Prostate gland (tissue), 2 donors: ENCODE measurements around the gene BCAS3.

- PRO-cap, result unidirectional peak, minus-strand start at chr17:59381885
- RAMPAGE, long total RNA, 2 experiments, result no peak in any of the 2 experiments
Measured at GRCh38 chr17:59381574-59382395, 50.3 kb downstream of the YPEL2 start.

DNA sequence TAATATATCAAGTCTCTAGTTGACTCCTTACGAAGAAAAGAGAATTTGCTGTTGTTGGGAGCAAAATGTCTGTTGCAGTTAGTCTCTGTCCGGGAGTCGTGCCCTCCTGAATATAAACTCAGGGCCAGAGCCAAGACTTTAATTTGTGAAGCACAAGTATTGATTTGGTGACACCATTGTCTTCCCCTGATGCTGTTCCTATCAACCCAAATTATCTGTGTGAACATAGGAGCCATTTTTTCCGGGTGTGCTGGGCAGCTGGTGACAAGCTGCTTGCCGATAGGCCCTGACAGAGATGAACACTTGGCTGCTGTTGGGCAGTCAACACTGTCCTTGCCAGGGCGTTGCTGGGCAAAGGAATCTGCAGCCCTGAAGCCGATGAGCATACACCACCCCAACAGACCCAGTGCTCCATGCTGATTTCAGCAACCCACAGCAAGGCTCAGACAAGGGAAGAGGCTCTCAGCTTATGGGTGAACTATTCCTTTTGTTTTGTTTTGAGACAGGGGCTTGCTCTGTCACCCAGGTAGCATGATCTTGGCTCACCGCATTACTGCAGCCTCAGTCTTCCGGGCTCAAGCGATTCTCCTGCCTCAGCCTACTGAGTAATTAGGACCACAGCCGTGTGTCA, 105.4 kb downstream of the YPEL2 start:
- PRO-cap, result no peak
- RAMPAGE, long total RNA, 2 experiments, result no peak in any of the 2 experiments

GRCh38 chr17:59695434-59695828, 11.8 kb downstream of the PTRH2 start:
- PRO-cap, result no peak
- RAMPAGE, long total RNA, 2 experiments, result no peak in any of the 2 experiments

- PRO-cap, result unidirectional peak, minus-strand start at chr17:59840786
- RAMPAGE, long total RNA, 2 experiments, result no peak in any of the 2 experiments
Measured at GRCh38 chr17:59840561-59841585, 51.9 kb downstream of the TUBD1 start.

DNA sequence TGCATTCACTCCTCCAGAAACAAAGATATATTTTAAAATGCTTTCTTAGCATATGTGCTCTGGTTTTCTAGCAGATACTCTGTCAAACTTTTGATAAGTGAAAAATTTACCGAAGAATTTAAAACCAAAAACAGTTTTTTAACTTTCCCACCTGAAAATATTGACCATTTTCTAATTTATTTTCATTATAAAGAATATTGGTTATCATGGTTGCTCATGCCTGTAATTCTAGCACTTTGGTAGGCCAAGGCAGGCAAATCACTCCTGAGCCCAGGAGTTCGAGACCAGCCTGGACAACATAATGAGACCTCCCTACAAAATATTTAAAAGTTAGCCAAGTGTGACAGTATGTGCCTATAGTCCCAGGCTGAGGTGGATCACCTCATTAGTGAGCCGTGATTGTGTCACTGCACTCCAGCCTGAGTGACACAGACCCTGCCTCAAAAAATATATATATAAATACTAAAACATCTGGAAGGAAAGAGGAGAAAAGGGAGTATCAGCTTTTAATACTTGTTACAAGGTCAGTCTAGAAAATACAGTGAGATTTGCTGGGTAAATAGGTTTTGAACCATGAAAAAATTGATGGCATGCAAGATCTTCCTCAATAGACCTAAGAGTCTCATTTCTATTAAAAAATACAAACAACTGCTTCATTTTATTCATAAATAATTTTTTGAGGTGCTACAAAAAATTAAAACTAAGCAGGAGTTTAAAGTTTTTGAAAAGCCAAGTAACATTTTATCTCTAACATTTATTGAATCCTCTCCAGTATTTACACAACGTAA, 47.8 kb downstream of the TUBD1 start:
- PRO-cap, result no peak
- RAMPAGE, long total RNA, 2 experiments, result no peak in any of the 2 experiments

DNA sequence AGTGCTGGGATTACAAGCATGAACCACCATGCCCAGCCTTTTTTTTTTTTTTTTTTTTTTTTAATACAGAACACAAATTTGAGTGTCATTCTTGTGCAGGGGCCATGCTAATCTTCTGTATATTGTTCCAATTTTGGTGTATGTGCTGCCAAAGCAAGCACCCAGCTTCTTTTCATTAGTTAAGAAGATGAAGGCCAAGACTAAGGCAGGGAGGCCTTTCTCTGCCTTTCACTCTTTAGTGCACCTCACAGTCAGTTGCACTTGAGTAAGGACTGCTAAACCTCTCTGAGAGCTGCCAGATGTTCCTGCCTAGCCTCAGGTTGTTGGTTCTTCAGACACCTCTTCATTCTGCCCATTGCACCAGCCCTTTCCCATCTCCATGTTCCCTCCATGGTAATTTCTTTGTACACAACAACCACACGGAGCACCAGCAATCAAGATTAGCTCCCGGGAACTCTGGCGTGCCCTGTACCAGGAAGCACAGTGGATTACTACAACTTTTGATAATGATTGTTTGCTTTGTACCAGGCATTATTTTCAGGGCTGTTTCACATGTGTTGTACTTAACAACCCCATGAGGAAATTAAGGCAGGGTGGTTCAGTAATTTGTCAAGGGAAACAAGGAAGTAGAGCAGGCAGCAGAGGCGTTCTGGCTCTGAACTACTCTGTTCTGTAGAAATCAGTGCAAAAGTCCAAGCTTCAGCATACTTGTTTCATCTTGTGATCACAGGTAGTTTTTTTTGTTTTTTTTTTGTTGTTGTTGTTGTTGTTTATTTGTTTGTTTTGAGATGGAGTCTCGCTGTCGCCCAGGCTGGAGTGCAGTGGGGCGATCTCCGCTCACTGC, 45.1 kb downstream of the TUBD1 start:
- PRO-cap, result no peak
- RAMPAGE, long total RNA, 2 experiments, result no peak in any of the 2 experiments

DNA sequence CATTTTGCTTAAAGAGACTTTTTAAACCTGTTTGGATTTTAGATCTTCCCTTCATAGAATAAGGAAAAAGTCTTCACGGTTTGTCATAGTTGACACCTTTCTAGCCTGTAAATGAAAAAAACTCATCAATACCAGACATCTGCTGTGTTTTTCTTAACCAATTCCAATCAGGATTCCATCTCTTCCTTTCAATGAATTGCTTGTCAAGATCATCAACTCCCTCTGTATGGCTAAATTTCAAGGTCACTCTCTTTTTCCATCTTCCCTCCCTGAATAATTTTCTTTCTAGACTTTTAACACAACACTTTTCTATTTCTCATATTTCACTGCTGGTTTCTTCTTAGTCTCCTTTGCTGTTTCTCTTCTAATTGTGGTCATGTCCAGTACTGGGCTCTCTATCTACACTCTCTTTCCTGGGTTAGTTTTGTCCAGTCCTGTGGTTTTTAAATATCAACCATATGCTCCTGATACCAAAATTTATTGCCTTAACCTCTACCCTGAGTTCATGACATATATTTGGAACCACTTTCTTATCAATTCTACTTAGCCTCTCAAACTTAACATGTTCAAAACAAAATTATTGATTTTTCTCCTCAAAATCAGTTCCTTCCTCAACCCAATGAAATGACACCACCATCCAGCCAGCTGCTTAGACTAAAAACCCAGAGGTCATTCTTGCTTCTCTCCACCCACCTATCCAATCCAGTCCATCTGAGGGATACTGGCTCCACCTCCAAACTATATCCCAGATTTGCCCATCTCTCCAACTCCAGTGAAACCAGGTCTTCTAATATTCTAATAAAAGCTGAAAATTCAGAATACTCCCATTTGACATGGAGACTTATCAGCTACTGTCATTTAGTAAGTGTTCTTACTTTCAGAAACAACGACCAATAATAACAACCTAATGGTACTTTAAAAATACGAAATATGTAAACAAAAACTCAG, 5.7 kb downstream of the RNFT1 start:
- PRO-cap, result no peak
- RAMPAGE, long total RNA, 2 experiments, result no peak in any of the 2 experiments

DNA sequence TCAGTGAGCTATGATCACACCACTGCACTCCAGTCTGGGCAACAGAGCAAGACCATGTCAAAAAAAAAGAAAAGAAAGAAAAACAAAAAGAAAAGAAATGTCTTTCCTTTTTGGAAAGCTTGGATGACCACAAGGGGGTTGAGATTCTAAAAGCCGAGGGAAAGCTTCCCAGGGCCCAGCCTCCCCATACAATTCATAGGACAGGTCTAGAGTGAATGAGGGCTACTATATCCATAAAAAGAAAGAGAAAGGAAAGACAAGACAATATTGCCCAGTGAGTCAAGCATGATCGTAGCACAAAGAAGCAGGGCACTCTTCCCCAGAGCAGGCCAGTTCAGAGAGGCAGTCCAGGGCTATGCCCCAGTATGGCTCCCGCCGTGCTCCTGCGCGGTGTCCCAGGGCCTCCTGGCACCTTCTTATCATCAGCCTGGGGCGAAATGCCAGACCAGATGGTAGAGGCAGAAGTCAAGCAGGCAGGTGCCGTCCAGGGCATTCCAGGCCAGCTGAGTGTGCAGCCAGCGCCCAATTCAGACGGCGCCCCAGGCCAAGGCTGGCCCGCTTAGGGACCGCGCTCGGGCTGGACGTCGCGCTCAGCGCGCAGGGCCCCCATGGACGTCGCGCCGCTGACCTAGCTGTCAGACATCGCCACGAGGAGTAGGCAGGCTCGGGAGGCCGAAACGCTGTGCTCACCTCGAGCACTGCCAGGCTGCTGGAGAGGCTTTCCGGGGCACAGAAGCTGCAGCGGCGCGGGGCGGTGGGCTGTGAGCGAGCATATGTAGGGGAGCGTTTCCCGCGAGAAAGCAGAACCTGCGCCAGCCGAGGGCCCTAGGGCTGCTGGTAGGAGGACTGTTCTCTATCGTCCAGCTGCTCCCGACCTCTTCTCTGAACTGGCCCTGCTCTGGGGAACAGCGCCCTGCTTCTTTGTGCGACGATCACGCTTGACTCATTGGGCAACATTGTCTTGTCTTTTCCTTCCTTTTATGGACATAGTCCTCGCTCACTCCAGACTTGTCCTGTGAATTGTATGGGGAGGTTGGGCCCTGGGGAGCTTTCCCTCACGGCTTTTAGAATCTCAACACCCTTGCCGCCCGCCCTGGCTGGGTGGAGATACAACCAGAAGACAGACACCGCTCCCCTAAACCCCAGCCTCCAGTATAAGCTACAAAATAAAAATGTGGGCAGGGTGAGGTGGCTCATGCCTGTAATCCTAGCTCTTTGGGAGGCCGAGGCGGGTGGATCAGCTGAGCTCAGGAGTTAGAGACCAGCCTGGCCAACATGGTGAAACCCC, 8.6 kb upstream of the CA4 start:
- PRO-cap, result no peak
- RAMPAGE, long total RNA, 2 experiments, result no peak in any of the 2 experiments

GRCh38 chr17:60170155-60171116, 20.7 kb downstream of the CA4 start:
- PRO-cap, result no peak
- RAMPAGE, long total RNA, 2 experiments, result no peak in any of the 2 experiments

DNA sequence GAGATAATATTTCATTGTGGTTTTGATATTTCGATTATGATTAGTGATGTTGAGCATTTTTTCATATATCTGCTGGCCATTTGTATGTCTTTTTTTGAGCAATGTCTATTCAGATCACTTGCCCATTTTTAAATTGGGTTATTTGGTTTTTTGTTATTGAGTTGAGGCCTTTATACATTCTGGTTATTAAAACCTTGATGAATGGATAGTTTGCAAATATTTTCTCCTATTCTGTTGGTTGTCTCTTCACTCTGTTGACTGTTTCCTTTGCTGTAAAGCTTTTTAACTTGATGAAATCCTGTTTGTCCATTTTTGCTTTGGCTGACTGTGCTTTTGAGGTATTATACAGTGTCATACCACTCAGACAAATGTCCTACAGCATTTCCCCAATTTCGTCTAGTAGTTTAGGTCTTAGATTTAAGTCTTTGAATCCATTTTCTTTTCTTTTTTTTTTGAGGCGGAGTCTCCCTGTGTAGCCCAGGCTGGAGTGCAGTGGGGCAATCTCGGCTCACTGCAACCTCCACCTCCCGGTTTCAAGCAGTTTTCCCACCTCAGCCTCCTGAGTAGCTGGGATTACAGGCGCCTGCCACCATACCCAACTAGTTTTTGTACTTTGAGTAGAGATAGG, 97.1 kb downstream of the CA4 start:
- PRO-cap, result no peak
- RAMPAGE, long total RNA, 2 experiments, result no peak in any of the 2 experiments

DNA sequence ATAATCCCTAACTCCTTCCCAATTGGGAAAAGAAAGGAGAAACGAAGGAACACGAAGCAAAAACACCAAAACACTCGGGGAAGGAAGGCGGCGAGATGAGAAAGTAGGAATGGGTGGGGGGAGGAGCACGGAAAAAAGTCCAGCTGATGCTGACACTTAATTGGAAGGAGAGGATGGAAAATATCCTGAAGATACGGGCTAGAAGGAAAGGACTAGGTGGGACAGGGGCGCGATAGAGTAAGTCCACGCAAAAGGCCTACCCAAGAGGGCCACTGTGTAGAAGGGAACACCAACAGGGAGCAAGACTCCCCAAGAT, 811 bp downstream of the APPBP2 start:
- PRO-cap, result unidirectional peak, plus-strand start at position 188 of the sequence; unidirectional peak, plus-strand start at position 201 of the sequence
- RAMPAGE, long total RNA, 2 experiments, result no peak in any of the 2 experiments

DNA sequence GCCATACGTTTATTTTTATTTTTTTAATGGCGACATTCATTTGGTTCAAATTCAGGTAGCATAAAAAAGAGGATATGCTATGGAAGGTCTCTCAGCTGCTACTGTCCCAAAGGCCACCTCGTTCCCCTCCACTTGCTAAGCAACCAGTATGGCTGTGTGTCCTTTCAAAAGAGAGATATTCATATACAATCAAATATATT, 25.7 kb downstream of the PPM1D start:
- PRO-cap, result no peak
- RAMPAGE, long total RNA, 2 experiments, result no peak in any of the 2 experiments

DNA sequence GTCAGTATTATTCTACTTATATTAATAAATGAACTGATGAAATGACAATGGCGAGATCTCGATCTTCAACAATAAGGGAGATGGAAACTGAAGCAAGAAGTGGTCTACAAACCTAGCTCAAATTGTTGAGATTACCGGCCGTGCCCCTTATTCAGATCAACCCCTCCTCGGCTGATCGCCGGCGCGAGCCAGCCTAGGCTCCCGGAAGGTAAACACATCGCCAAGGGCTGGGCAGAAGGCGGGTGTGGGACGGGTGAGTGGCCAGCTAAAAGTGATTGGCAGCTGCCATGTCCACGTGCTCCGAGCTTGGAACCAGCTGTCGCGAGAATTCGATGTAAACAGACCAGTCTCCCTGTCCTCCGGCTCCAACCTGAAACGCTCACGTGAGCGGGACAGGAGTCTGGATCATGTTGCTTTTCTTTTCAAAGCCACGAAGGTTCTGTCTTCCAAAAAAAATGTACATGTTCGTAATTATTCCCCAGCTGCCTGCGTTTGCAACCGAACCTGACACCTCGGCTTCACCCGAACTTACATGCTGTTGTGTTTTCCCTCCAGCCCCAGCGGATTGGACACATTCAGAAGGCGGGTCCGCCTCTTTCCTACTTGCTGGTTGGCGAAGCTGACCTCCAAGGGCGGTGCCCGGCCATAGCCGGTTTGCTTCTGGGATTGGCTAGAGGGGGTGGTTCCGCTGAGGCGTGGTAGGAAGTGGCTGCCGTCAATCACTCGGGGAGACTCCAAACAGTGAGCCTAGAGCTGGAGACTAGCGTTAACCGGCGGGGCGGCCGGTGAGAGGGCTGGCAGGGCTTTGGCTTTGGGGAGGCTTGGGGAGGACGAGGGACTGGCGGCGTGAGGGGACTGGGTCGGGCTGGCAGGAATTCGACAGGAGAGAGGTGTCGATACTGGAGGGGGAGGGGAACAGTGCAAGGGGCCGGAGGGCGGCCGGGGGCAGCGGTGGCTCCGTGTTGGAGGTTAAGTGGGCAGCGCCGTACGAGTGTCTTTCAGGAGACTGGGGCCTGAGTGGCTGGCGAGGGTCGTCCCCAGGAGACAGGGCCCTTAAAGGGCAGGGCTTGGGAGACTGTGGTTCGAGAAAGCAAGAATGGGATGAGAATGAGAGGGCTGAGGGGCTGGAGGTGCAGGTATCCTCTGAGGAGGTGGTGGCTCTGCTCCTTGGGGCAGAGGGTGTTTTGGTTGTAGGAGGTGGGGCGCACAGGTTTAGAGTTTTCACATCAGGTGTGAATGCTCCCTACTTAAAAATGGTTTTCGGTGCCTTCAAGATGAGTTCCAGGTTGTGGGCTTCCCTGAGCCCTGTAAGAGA, at the start of gene BCAS3:
Gene BCAS3, plus strand, starts transcription at position 722 of the 1,315 bp plus-strand sequence.
- PRO-cap, result bidirectional peak, plus-strand start at position 346 of the sequence, minus-strand start at position 195 of the sequence; bidirectional peak, plus-strand start at position 766 of the sequence, minus-strand start at position 540 of the sequence
- RAMPAGE, long total RNA, 2 experiments, result start-site peak on the plus strand in 2 of 2 experiments, centred at positions 757 to 759 of the sequence, 44 to 132 reads per replicate

DNA sequence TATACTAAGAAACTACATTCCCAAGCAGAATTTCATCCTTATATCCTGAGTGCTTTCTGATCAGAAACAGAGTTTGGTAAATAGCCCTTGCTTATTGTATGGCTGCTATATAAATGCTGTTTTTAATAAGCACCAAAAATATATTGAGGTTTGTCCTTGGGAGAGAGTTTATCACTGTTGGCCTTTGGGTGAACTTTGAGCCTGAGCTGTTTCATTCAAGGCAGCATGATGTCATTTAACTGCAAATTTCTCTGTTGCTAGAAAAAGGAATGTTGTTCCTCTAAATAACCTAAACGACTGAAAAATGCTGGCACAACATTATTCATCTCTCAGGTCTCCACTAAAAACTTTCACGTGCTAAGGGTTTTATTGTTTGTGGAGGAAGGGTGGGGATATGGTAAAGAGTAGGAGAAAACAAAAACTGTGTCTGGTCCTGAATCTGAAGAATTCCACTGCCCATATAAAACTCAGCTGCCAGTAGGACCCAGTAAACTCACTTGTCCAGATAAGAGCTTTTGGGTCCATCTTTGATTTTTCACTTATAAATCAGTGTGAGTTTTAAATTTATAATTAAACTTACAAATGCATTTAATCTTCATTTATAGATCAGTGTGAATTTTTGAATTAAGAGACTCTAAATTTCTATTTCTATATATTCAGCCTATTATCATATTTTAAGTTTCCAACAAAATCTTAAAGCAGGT, 334.2 kb upstream of the TBX2 start:
- PRO-cap, result no peak
- RAMPAGE, long total RNA, 2 experiments, result no peak in any of the 2 experiments

DNA sequence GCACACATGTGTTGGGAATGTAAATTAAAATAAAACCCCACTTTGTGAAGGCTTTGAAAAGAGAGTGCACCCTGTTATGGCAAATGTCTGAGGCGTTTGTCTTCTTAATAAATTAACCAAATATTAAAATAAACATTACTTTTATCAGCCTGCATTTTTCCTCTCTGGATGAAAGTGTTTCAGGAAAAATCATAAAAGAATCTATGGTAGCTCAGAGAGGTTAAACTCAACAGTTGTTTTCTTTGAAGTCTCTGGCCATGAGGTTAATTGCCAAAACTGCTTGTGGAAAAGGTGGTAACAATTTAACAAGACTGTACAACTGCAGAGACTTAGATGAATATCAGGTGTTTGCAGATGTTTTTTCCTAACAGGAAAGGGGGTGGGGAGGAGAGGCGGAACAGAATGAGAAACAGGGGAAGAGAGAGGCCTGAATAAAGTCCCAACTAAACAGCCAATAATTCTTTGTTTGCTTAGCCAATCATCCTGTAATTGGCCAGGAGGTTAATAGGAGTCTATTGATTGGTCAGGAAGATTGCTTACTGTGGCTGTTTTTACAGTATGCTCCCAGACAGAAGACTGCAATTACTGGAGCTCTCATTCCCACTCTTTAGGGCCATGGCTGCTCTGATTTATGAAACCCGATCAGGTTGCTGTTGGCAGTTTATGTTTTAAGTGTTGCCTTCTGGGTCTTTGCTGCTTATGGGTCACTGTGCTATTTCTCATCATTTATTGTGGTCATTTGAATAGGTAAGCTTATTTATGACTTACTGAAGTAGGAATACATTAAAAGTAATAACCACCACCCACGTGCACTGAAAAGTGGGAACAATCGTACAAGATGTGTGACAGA, 249.8 kb upstream of the TBX2 start:
- PRO-cap, result unidirectional peak, plus-strand start at position 567 of the sequence
- RAMPAGE, long total RNA, 2 experiments, result no peak in any of the 2 experiments

GRCh38 chr17:61219289-61219900, 180.2 kb upstream of the TBX2 start:
- PRO-cap, result no peak
- RAMPAGE, long total RNA, 2 experiments, result no peak in any of the 2 experiments

- PRO-cap, result no peak
- RAMPAGE, long total RNA, 2 experiments, result no peak in any of the 2 experiments
Measured at GRCh38 chr17:61294779-61295249, 104.8 kb upstream of the TBX2 start.

DNA sequence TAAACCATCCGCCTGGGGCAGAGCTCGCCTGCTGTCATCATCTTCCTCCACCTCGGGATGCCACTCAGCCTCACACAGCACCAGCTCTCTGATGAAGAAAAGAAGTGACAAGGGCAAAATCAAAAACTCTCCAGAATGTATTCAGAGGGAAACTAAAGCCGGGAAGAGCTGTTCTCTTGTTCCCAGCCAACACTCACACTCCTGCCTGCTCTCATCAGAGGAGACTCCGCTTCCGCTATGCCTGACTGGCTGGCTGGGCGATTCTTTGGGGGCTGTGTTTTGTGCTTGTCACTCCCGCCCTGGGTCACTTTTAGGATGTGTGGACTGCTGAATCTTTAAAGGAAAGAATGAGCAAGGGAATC, 54.6 kb upstream of the TBX2 start:
- PRO-cap, result no peak
- RAMPAGE, long total RNA, 2 experiments, result no peak in any of the 2 experiments

GRCh38 chr17:61403211-61403799, 3.7 kb downstream of the TBX2 start:
- PRO-cap, result no peak
- RAMPAGE, long total RNA, 2 experiments, result no peak in any of the 2 experiments

DNA sequence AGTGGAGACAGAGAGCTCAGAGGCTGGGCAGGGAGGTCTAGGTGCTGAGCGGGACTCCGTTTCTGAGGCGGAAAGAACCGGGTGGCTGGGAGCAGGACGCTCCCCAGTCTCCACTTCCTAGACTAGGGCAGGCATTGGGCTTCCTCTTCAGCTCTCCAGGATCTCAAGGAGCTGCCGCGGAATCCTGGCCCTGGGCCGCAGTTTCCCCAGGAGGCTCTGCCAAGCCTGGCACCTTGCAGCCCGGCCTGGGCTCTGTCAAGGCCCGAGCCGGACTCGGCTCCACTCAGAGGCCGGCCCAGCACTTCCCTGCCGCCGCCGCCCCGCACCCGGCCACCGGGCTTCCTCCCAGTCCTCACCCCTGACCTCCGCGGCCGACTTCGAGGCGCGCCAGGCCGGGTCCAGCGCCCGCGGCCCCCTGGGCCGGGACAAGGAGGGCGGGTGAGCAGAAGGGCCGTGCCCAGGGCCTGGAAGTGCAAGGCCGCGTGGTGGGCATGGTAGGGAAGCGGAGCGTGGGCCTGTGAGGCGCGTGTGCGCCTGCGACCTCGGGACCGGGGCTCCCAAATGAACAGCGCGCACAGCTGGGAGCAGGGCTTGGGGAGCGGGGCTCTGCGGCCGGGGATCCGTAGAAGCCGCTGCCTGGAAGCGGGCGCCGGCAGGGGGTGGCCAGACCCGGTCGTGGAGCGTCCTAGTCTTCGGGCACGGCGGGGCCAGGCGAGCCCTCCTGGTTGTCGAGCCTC, 698 bp upstream of the TBX4 start:
- PRO-cap, result no peak
- RAMPAGE, long total RNA, 2 experiments, result no peak in any of the 2 experiments